ENCODE results near the genes OR51A2, OR52A5, OR51B4, OR51B6, OR56B2P, OR56A4 and TIMM10B.

GRCh38 chr11:4955417-4956121 lies at the start of gene OR51A2:
TSS of gene OR51A2 (minus strand) at chr11:4955713.
- PRO-cap, 2 experiments, result no peak in any of the 2 experiments

- PRO-cap, 2 experiments, result no peak in any of the 2 experiments
Observed at GRCh38 chr11:5131679-5132490, 6.3 kb downstream of the OR52A5 start.

GRCh38 chr11:5138268-5138710 lies at the start of gene OR52A5:
TSS of gene OR52A5 (minus strand) at chr11:5138356.
- PRO-cap, 2 experiments, result no peak in any of the 2 experiments

GRCh38 chr11:5301827-5302298 lies at the start of gene OR51B4:
TSS of gene OR51B4 (minus strand) at chr11:5301946.
- PRO-cap, 2 experiments, result no peak in any of the 2 experiments

GRCh38 chr11:5351062-5351636 lies at the start of gene OR51B6:
TSS of gene OR51B6 (plus strand) at chr11:5351508.
- PRO-cap, 2 experiments, result no peak in any of the 2 experiments

DNA sequence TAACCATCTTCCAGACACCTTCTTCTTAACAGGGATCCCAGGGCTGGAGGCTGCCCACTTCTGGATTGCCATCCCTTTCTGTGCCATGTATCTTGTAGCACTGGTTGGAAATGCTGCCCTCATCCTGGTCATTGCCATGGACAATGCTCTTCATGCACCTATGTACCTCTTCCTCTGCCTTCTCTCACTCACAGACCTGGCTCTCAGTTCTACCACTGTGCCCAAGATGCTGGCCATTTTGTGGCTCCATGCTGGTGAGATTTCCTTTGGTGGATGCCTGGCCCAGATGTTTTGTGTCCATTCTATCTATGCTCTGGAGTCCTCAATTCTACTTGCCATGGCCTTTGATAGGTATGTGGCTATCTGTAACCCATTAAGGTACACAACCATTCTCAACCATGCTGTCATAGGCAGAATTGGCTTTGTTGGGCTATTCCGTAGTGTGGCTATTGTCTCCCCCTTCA lies 277 bp downstream of the OR52D1 start:
- PRO-cap, 2 experiments, result no peak in any of the 2 experiments

- PRO-cap, 2 experiments, result no peak in any of the 2 experiments
Observed at GRCh38 chr11:5505007-5506005, 4.5 kb downstream of the UBQLN3 start.

DNA sequence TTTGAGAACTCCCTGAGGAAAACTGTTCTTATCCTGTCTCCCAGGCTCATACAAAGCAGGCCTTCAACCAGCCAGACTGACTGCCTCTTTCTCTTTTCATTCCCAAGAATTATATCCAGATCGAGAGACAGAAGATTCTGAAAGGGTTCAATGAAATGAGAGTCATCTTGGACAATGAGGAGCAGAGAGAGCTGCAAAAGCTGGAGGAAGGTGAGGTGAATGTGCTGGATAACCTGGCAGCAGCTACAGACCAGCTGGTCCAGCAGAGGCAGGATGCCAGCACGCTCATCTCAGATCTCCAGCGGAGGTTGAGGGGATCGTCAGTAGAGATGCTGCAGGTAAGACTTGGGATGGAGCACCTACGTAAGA lies 8.6 kb downstream of the TRIM22 start:
- PRO-cap, 2 experiments, result no peak in any of the 2 experiments

- PRO-cap, 2 experiments, result no peak in any of the 2 experiments
Observed at GRCh38 chr11:5760848-5761329, at the start of gene OR56B2P. TSS of gene OR56B2P (plus strand) at chr11:5761153.

DNA sequence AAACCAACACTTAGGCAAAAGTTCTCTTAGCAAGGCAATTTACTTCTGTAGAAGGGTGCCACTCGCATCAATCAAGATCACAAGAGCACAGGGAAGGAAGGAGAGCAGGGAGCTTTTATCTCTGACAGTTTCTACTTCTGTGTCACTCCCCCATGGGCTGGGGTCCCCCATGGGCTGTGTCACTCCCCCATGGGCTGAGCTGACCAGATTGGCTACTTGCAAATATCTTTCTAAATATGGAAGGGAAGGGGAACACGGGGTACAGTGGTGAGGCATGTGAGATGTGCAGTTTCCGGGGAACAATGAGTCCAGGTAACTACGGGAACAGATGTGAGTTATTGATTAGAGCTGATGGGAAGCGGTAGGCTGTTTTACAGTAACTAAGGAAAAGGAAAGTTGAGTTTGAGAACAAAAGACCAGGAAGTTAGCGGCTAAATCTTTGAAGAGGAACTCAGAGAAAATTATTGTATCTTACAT lies 479 bp downstream of the OR52N2 start:
- PRO-cap, 2 experiments, result no peak in any of the 2 experiments

GRCh38 chr11:5938471-5938943 lies 3.5 kb upstream of the OR56A3 start:
- PRO-cap, 2 experiments, result no peak in any of the 2 experiments

DNA sequence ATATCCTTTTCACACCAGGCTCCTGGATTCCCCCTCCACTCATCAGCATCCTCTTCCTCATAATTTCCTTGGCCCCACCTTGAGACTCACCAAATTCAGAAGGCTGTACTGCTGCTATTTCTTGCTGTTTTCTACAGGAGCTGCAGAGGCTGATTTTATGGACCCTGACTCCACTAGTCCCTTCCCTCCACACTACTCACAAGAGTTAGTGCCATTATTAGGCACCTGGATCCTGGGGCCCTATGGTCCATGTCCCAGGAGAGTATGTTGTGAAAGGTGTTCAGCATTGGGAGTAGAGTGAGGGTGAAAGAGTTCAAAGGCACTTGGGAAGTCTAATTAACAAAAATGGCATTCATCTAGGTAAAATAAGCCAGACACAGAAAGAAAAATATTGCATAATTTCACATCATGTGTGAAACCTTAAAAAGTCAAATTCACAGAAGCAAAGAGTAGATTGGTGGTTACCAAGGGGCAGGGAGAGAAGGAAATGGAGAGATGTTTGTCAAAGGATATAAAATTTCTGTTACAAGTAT lies at the start of gene OR56A4:
Gene OR56A4 (minus strand): TSS at position 119 of the 533 bp plus-strand sequence.
- PRO-cap, 2 experiments, result no peak in any of the 2 experiments

GRCh38 chr11:6394633-6395146 lies 4.4 kb downstream of the SMPD1 start:
- PRO-cap, 2 experiments, result no peak in any of the 2 experiments

DNA sequence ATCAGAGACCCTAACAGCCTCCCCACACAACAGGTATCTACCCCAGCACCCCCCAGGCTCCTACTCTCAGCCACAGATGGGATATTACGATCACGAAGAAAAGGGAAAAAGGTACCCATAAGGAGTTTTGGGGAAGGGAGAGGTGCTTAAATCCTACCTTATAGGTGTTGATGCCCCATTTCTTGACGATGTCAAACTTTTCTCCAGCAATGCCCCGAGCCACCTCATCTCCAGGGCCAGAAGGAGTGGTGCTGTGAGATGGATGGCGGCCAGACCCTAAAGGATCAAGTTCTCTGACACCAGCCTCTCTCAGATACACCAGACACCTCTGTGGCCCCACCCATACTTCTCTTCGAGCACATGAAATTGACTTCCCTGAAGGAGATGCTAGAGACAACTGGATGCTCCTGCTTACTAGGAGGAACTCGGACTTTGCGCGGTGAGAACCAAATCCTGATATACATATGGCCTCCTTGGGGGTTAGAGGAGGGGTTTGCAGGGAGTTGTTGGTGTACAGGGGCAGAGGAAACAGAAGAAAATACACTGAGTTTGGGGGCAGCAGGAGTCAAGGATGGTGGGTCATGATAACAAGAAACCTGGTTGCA lies 2.0 kb downstream of the ARFIP2 start:
- PRO-cap, 2 experiments, result no peak in any of the 2 experiments

GRCh38 chr11:6481414-6482016 lies at the start of gene TIMM10B:
TSS of gene TIMM10B (plus strand) at chr11:6481501.
- PRO-cap, 2 experiments, result peak in 2 of 2 experiments; most common plus-strand start chr11:6481501 (in 2)

GRCh38 chr11:6576591-6576991 lies 26.8 kb downstream of the RRP8 start:
- PRO-cap, 2 experiments, result no peak in any of the 2 experiments

DNA sequence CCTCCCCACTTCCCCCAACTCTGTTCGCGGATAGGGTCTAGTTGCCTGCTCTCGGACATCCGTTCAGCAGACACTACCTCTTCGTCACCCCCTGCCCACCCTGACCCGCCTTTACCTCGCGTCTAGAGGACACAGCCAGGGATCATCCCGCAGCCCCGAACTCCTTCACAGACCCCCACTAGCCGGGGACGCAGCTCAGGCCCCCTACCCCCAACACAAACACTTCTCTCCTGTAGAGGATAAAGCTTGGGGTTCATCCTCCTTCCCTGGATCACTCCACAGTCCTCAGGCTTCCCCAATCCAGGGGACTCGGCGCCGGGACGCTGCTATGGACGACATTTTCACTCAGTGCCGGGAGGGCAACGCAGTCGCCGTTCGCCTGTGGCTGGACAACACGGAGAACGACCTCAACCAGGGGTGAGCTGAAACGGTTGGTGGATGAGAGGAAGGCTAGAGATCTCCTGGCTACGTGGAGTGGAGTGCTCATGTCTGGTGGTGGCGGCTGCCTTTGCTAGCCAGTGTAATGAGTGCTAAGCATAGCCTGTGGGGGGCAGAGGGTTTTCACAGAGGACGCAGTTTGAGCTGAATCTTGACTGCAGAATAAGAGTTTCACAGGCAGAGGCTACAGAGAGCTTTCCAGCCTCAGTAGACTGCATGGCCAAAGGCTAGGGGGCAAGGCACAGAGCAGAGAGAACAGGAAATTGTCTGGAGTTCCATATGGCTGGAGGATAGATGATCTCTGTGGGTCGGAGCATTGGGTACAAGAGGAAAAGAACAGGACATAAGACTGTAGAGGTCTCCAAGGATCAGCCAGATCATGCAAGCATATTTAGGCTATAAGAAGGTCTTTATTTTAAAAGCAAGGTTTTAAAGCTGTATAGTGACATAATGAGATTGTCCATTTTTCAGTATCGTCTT lies 629 bp downstream of the ILK start:
- PRO-cap, 2 experiments, result peak in 2 of 2 experiments; most common plus-strand start position 625 of the sequence (in 1); most common minus-strand start position 364 of the sequence (in 1)

- PRO-cap, 2 experiments, result peak in 2 of 2 experiments; most common plus-strand start chr11:6607168 (in 1); most common minus-strand start chr11:6607087 (in 2)
Observed at GRCh38 chr11:6606579-6607950, 3.5 kb downstream of the ILK start.

GRCh38 chr11:6654612-6655672 lies 667 bp downstream of the DCHS1 start:
- PRO-cap, 2 experiments, result peak in 2 of 2 experiments; most common plus-strand start chr11:6655275 (in 2); most common minus-strand start chr11:6655501 (in 2)

DNA sequence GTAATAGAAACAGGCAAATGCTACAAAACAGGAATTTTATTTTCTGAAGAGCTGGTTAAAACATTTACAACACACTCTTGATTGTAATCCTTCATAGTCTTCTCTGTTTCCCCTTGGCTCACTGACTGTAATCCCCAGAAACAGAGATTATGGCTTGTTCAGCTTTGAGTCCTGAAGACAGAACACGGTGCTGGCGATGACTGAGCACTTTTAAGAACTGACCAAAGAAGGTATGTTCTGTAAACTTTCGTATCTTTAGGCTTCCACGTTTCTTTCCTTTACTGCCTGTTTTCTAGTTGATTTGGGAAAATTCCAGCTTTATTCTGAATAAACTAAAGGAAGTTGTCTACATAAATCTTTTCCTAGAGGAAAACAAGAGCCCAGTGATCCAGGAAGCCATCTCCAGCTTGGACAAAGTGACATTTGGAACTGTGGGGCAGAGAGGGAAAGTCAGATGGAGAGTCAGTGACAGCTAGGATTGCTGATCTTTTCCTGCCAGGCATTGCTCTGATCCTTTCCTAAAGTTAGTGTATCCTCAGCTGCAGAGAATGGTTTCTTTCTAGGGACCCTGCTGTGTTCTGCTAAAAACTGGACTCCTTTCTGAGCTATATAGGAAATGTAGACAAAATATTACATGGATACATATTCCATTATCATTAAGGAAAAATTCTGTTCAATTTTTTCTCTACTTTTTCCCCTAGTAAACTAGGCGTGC lies 43.4 kb downstream of the OR2AG2 start:
- PRO-cap, 2 experiments, result no peak in any of the 2 experiments